A172 (cell line): ENCODE data around the genes SLC6A19, MRPL36 and ICE1.

- RAMPAGE, long total RNA = no peak
These were observed 17.4 kb upstream of the SLC12A7 start for GRCh38 chr5:1129353-1129673.

- RAMPAGE, long total RNA = no peak
These were observed 17.8 kb upstream of the SLC12A7 start for GRCh38 chr5:1129674-1130038.

- RAMPAGE, long total RNA = no peak
These were observed at the start of gene SLC6A19 for GRCh38 chr5:1201287-1201939. Gene SLC6A19 (plus strand): TSS chr5:1201595.

GRCh38 chr5:1344021-1344692 is 742 bp downstream of the CLPTM1L start:
- RAMPAGE, long total RNA = no peak

- RAMPAGE, long total RNA = no peak
These were observed 45.7 kb downstream of the SLC6A3 start for GRCh38 chr5:1399586-1399924.

- RAMPAGE, long total RNA = no peak
These were observed 25.6 kb upstream of the SLC6A3 start for GRCh38 chr5:1470432-1471722.

DNA sequence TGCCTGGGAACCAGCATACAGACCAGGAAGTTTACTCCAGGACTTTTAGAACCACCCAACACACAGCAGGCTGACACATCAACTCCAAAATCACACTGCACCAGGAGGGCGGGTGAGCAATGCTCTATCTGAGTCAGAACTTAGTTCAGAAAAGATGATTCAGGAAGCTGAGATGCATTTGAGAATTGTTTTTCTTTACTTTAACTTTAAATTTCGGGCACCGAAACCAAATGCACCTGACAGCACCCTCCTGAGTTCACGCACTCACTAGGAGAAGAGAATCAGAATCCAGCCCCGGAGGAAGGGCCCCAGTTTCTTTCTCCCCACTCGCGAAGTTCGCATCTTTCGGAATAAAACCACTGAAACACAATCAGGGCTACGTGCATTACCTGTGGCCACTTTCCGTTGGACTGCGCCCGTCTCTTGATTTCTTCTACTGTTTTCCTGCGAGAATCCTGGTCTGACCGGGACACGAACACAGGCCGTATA is 34.4 kb downstream of the LPCAT1 start:
- RAMPAGE, long total RNA = no peak

GRCh38 chr5:1522728-1523432 is 880 bp downstream of the LPCAT1 start:
- RAMPAGE, long total RNA = no peak

DNA sequence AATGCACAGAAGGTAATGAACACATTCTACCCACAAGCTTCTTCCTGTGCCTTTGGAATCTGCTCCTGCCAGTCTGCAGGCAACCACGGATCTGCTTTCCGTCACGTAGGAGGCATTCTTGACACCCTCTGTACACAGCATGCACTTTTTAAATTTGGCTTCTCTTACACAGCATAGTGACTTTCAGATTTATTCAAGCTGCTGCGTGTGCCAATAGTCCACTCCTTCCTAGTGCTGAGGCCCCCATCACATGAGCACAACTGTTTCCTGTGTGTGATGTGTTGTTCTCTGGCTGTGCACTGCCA is 44.9 kb upstream of the LPCAT1 start:
- RAMPAGE, long total RNA = no peak

DNA sequence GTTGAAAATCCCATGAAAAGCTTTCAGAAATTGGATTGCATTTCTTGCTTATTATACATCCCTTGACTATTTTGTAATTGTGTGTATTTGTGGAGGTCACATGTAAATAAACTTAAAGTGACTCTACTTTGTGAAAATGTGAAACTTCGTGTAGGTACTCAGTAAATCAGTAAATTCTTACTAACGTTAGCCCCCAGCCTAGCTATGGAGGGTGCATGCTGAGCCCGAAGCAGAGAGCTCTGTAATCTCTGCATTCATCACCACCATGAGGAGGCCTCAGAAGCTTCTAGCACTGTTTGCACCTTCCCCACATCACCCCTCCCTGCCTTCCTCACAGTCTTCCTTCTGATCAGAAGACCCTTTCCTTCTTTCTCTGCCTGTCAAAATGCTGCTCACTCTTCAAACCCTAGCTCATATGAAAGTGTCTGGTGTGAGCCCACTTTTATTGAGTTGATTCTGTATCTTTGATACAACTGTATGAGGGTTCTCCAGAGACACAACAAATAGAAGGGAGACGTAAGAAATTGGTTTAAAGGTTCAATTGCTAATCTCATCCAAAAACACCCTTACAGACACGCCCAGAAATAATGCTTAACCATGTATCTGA is 73.4 kb upstream of the LPCAT1 start:
- RAMPAGE, long total RNA = no peak

GRCh38 chr5:1798647-1799724 is 651 bp downstream of the MRPL36 start:
- RAMPAGE, long total RNA = no peak

DNA sequence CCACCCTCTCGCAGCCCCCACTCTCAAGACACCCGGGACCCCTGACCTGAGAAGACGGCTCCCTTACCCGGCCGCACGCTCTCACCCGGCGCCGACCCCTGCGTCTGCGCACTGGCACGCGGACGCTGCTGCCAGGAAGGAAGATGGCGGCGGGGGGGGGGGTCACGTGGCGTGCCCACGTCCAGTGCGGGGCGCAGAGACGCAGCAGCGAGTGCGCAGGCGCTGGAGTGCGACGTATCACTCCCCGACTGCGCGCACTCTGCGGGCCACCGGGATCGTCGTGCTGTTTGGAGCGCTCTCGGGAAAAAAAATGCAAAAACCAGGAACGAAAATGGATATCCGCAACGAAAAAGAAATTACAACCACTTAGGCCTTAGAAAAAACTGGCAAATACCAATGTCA is at the start of gene MRPL36:
Gene MRPL36, minus strand, starts transcription at position 113 of the 402 bp plus-strand sequence.
- RAMPAGE, long total RNA = start-site peak on the minus strand centred at position 117 of the sequence, 88 bp wide, 242 and 1,512 reads in 2 replicates

GRCh38 chr5:1936458-1937028 is 53.8 kb upstream of the IRX4 start:
- RAMPAGE, long total RNA = no peak

- RAMPAGE, long total RNA = no peak
These were observed 66.1 kb upstream of the IRX4 start for GRCh38 chr5:1948652-1949318.

GRCh38 chr5:2011446-2011773 is 128.7 kb upstream of the IRX4 start:
- RAMPAGE, long total RNA = no peak

DNA sequence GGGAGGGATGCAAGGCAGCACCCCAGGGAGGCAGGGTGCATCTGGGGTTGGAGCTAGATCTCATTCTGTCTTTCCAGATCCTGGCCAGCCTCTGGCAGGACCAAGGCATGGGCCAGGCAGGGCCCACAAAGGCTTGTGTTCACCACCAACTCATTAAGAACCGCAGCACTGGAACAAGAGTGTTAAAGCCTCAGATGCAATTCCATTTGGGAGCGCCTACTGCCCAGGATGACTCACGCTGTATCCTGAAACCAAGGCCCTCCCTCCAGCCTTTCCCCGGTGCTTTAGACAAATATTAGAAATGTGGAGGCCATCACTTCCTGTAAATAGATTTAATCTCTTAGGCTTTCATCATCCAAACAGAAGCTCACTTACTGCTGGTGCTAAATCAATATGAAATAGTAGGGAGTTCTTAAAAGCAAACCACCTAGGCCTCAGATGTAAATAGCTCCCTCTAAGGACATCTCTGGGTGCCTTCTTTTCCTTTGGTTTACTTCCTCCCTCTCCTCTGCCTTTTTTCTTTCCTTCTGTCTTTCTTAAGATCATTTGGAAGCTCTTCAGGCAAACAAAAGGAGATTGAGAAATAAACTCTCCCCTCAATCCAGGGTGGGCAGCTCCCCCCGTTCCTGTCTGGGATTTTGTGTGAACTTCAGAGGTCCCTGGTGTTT is 55.9 kb downstream of the IRX2 start:
- RAMPAGE, long total RNA = no peak

GRCh38 chr5:3104347-3105038 is 353.0 kb upstream of the IRX2 start:
- RAMPAGE, long total RNA = no peak

- RAMPAGE, long total RNA = no peak
These were observed 477 bp upstream of the ICE1 start for GRCh38 chr5:5421888-5422512.

GRCh38 chr5:5422513-5423288 is at the start of gene ICE1:
Gene ICE1 (plus strand): TSS chr5:5422677.
- RAMPAGE, long total RNA = no peak

DNA sequence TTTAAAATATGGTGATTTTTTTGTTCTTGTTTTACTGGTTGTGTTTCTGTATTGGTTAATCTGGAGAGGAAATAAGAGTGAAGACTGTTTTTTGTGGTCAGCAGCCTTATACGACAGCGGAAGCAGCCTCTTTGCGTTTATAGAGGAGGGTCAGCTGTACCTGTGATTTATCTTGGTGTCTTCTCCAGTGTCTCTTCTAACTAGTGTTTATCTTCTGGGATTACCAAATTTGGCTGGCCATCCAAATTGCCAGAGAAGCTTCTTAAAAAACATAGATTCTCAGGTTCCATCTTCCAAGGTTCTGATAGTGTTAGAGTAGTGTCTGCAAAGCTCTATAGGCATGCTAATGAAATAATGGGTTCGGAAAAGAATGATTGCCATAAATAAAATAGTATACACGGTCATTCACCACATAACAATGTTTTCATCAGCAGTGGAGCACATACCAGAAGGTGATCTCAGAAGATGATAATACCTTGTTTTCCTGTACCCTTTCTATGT is 58.8 kb downstream of the ICE1 start:
- RAMPAGE, long total RNA = no peak